ReNcell CX (cell line): ENCODE results near the genes VAV1 and PRR36.

DNA sequence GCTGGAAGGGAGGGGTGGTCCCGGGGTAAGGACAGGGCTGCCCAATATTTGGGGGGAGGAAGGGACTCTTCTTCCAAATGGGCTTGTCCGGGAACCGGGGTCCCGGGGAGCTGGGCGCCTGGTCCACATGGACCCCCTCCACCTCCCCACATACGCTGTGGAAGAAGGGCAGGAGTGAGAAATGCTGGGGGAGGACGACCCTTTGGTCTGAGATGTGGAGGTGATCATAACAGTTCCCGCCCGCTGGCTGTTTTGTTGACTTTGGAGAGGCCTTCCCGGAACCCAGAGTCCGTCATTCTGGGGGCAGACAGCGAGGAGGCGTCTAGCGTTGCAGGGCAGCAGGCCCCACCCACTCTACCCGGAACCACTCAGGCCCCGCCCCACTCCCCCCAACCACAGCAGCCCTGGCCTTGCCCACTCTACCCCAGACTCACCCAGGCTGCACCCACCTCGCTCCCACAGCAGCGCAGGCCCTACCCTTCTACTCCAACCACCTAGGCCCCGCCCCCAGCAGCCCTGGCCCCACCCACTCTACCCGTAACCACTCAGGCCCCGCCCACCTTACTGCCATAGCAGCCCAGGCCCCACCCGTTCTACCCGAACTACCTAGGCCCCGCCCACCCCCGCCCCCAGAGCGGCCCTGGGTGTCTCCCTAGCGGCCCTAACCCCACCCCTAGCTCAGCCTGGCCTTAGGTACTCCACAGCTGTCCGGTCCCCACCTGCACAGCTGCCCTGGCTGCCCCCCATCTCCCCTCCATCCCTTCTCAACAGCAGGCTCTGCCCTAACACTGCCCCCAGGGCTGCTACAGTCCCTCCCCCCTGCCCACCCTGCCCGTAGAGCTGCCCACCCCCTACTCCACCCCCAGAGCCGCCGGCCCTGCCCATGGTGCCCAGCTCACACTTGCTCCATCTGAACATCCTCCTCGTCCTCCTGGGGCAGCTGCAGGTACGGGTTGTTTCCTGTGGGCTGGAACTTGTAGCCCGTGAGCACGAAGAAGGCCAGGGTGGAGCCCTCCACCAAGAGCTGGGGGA, 7.0 kb downstream of the GPR108 start:
- PRO-cap = no peak

DNA sequence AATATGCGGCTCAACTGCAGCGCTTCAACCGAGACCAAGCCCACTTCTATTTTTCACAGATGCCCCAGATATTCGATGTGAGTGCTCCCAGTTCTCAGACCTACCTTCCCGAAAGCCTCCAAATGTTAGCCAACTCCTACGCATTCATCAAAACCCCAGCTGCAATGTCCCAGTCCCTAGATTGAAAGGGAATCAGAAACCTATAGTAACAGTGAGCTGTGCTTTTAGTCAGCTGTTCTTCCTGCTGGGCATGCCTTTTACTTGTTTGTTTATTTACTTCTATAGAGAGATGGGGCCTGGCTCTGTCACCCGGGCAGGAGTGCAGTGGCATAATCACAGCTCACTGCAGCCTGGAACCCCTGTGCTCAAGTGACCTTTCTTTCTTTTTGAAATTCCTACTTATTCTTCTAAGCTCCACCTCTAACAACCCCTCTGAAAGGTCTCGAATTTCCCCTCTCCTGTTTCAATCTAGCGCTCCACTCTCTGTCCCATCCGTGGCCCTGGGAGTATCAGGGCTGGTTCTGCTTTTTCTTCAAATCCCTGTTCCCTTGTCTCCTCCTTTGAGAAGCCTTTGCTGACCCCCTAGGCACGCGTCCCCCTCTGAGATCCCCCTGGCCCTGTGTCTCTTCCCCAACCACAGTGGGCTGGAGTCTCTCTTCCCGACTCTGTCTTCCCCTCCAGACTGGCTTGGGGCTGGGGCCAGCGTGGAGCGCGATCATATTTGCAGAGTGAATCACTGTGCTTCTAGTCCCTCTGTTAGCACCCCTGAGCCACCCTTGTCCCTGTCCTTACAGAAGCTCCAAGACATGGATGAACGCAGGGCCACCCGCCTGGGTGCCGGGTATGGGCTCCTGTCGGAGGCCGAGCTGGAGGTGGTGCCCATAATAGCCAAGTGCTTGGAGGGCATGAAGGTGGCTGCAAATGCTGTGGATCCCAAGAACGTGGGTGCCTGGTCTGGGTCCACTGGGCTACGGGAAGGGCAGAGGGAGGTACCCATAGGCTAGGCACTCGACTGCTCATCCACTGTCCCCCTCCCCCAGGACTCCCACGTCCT, 4.6 kb downstream of the TRIP10 start:
- PRO-cap = unidirectional peak, minus-strand start at position 368 of the sequence

DNA sequence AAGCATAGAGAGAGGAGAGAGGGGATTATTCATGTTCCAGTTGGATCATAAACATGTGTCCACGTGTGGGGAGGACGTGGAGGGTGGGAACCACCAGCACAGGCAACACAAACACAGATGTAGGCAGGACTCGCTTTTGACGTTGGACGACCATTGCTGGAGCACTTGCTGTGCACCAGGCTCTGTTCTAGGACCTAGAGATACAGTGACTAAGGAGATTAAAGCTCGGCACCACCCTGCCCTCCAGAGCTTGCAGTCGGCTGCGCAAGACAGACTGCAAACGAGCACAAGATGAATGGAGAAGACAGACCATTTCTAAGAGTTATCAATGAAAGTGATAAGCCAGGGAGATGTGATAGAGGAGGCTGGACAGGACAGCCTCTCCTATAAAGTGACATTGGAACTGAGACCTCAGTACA, 775 bp downstream of the SH2D3A start:
- PRO-cap = no peak

DNA sequence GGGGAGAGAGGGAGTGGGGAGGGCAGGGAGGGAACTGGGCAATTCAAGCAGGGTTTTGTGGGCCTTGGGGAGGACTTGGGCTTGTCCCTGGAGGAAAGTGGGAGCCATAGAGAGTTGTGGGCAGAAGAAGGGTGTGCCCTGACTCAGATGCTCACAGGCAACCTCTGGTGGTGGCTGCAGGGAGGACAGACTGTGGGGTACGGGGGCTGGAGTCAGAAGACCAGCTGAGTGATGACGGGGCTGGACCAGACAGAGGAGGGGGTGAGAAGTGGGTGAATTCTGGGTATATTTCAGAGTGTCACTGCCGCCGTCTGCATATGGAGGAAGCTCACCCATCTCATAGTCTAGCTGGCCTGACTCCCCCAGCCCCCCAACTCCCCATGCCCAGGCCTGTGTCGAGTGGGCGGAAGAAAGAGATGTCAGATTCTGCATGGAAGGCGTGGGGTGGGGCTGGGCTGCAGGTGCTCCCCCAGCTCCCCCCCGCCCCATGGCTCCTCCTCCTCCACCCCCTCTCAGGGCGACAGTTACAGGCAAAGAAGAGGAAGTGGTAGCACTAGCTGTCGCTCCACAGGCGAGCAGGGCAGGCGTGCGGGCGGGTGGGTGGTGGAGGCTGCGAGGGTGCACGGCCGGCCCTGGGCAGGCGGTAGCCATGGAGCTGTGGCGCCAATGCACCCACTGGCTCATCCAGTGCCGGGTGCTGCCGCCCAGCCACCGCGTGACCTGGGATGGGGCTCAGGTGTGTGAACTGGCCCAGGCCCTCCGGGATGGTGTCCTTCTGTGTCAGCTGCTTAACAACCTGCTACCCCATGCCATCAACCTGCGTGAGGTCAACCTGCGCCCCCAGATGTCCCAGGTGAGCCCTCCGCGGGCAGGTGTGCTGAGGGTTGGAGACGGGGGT, at the start of gene VAV1:
Gene VAV1 (plus strand): TSS at position 550 of the 898 bp plus-strand sequence.
- PRO-cap = no peak

GRCh38 chr19:6926211-6926675, 38.9 kb downstream of the ADGRE1 start:
- PRO-cap = no peak

DNA sequence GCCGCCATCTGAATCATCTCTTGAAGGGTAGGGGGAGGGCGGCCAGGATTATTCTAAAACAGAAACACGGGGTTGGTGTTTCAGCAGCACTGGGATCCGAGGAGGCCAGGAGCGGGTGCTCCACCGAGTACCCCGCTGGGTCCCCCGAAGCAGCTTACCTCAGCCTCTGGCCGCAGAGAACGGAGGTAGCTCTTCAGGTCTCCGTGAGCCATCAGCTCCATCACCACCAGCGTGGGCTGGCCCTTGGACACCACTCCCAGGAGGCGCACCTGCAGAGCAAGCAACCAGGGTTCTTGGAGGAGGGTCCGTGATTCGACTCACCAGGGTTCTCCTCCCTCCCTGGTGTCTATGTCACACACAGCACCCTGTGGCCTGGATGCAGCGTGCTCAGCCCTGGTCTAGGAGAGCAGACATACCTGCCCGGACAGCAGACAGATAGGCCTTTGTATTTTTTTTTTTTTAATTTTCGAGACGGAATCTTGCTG, 53.3 kb downstream of the ZNF557 start:
- PRO-cap = no peak

DNA sequence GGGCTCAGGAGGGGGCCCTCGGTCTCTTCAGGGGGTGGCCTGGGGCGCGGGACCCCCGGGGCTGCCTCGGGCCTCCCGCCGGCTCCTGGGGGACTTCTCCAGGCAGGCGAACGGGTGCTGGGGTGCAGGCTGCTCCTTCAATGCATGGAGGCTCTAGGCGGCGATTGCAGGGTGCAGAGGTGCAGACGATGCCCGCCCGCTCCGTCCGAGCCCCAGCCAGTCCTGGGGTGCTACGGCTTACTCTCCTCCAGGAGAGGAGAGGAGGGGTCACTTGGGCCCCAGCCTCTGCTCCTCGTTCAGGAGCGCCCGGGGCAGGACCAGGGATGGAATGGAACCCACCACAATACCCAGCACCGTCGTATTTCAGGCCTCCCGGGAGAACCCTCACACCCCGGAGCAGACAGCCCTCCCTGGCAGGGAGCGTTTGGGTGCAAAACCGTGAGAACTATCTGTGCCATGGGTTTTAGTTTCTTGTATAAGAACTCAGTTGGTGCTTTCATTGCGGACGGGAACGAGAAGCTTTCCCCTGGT, 46.6 kb downstream of the ARHGEF18 start:
- PRO-cap = no peak

- PRO-cap = no peak
These were observed 5.8 kb downstream of the PEX11G start for GRCh38 chr19:7482735-7483684.

- PRO-cap = bidirectional peak, plus-strand start at chr19:7534961, minus-strand start at chr19:7534655
These were observed 1.1 kb upstream of the PNPLA6 start for GRCh38 chr19:7534396-7534833.

DNA sequence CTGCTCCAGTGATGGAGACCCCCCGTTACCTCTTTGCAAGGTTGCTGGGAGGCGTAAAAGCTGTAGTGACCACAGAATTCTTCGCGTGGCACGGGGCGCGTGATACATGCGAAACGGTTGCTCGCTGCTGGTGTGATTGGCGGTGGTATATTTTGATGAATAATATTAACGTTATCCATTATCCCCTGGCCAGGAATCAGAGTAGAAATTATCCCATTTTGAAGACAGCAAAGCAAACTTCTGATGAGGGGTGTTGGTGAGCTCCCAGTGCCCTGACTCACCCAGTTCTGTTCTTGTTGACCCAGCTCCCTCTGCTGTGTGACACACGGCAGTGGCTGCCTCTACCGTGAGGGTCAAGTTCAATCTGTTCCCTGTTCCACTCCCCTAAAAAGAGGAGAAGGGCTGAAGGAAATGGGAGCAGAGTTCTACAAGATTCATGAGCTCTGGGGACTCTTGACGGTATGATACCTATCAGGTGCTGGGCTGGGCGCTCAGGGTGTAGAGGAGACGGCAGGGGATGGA, 2.0 kb downstream of the CAMSAP3 start:
- PRO-cap = no peak

GRCh38 chr19:7616991-7618027, 12.0 kb downstream of the XAB2 start:
- PRO-cap = no peak

DNA sequence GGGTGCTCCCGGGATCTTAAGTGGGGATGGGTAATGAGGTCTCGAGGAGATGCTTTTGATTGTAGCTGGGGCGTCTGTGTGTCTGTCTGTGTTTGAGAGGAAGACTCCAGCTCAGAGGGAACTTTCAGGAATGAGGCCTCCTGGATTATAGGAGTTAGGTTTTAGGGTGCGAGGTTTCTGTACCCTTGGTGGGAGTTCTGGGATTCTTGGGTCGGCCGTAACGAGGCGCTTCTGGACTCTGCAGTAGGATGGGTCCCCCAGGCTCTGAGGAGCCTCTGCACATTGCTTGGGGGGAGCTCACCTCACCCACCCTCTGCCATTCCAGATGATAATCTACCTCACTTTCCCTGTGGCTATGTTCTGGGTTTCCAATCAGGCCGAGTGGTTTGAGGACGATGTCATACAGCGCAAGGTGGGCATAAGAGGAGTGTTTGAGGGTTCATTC, 677 bp downstream of the PET100 start:
- PRO-cap = no peak

DNA sequence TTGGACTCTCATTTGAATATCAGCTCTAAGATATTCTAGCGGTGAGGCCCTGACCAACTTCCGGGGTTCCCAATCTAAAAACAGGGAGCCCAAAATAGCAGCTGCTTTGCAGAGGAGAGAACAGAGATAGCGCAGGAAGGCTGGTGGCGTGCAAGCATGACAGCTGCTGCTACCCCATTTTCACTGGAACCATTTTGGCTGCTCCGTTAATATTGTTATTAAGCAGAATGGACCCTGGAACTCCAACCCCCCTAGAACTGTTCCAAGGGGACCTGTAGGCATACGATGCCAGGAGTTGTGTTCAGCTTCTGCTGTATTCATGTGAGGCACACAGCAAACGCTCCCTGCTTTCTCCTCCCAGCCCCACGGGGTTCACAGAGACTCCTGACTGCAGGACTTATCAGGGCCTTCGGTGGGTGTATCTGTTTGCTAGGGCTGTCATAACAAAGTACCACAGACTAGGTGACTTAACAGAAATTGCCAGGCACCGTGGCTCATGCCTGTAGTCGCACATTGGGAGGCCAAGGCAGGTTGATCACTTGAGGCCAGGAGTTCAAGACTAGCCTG, 11.5 kb downstream of the STXBP2 start:
- PRO-cap = no peak

GRCh38 chr19:7649212-7649826, 12.4 kb downstream of the STXBP2 start:
- PRO-cap = no peak

DNA sequence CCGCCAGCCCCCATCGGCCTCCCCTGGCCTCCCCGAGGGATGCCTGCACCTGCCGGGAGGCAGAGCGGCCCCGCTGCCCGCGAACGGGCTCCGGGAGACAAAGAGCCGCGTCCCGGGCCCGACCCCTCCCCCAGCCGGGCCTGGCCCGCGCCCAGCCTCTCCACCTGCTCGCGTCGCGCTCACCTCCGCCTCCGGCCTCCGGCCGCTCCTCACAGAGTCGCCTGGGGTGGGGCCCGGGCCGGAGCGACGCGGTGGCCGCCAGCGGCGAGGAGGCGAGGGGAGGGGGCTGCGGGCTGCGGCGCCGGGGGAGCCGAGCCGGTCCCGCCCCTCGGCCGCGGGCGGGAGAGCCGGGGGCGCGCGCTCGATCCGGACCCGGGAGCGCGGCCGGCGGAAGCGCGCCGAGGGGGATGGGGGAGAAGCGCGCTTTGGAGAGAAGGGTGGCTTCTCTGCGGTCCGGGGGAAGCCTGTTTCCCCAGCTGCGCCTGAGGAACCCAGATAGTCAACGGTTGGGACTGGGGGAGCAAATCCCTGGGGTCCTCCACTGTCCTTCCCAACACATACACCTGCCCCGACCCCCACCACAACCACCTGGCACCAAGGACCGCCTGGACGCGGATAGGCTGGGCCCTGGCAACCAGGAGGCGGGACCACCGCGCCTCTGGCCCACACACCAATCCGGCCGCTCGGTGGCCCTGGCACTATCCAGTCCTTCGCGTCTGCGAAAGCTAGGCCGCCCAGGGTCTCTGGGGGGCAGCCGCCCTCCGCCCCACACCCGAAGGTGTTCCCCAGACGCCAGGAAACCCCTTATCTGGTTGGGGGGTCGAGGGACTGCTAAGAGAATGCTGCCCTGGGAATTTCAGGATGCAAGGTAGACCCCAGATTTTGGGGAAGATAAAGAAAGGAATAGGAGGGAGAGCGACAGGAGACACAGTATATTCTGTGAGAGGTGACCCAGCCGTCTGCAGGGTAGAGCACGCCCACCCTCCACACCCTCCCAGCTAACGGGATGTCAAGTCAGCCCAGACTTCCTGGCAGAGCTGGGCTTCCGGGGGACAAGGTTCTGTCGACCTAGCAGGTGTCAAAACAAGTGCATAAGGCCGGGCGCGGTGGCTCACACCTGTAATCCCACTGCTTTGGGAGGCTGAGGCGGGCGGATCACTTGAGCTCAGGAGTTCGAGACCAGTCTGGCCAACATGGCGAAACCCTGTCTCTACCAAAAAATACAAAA, at the start of gene PRR36:
Gene PRR36 (minus strand): TSS at position 288 of the 1,228 bp plus-strand sequence.
- PRO-cap = no peak

GRCh38 chr19:7907969-7908604, 4.4 kb downstream of the MAP2K7 start:
- PRO-cap = no peak

- PRO-cap = no peak
These were observed 1.0 kb upstream of the SNAPC2 start for GRCh38 chr19:7919194-7919416.

DNA sequence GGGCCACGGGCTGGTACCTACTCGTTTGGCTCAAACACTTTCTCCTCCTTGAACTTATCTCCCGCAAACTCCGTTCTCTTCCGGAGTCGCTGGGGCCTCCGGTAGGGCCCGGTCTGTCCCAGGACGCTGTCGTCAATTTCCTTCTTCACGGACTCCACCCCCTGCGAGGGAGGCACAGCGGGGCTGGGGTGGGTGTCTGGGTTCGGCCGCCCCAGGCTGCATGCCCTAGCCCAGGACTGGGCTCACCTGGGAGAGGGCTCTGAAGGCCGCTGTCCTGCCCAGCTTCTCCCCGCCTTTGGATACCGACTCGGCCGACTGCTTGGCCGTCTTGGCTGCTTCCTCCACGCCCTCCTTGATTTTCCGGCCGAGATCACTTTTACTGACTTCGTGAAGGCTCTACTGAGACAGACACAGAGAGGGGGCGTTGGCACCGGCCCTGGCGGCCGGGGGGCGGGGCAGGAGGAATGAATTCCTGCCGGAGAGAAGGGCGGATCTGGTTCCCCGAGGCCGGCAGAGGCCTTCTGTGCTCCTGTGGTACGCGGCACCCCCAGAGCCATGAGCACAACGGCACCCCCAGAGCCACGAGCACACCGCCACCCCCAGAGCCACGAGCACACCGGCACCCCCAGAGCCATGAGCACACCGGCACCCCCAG, 8.0 kb upstream of the CTXN1 start:
- PRO-cap = no peak

GRCh38 chr19:7965456-7965887, 22.0 kb upstream of the TIMM44 start:
- PRO-cap = no peak

DNA sequence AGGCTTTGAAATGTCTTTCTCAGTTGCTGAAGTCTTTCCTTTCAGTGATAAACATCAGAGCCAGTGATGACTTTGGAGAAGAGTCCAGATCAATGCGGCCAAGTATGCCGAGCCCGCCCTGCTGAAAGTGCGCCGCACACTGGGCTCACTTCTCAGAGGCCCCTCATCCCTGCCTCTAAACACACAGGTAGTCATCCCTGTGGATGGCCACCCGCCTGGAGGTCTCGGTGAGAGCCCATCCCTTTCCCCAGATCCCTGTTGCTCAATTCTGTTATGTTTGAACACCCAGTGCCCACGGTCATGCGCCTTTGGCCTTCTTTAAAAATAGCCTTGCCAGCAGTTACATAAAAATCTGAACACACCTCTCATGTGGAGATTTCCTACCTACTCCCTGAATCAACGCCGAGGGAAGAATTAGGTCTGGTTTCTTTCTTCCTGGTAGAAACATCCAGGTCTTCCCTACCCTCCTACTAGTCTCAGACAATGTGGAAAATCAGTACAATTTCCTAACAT, 11.9 kb downstream of the ELAVL1 start:
- PRO-cap = no peak